Placental pericyte (primary cell): ENCODE results near the gene TBC1D5.

DNA sequence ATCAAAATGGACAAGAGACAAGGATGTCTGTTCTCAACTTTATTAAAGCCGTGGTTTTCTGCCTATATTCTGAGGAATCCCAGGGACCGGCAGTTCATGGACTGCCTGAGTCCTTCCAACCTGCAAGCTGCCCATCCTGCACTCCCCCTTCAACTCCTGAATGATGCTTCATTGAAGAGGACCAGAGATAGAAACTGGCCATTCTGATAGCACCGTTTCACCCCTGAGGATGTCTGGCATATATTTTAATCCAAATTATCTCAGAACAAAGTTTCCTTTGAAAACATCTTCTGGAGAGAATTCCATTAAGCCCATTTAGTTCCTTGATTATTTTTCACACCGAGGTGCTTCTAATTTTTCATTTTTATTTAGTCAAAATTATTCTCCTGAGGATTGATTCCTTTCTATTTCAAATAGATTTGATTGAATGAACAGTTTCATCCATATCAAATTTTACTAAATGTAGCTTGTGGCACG lies 54.0 kb downstream of the SH3BP5 start:
- CAGE, long polyA plus RNA = no peak

DNA sequence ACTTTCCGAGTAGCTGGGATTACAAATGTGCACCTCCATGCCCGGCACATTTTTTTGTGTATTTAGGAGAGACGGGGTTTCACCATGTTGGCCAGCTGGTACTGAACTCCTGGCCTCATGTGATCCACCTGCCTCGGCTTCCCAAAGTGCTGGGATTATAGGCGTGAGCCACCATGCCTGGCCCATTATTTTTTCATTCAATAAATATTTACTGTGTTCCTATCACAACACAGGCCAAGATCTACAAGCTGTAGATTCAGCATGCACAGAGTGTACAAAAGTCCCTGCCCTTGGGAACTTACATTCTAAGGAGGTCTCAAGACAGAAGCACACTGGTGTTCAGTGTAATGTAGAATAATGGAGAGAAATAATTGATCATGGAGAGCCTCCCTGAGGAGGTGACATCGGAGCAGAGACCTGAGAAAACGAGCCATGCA lies 8.1 kb upstream of the COLQ start:
- CAGE, long polyA plus RNA = no peak

DNA sequence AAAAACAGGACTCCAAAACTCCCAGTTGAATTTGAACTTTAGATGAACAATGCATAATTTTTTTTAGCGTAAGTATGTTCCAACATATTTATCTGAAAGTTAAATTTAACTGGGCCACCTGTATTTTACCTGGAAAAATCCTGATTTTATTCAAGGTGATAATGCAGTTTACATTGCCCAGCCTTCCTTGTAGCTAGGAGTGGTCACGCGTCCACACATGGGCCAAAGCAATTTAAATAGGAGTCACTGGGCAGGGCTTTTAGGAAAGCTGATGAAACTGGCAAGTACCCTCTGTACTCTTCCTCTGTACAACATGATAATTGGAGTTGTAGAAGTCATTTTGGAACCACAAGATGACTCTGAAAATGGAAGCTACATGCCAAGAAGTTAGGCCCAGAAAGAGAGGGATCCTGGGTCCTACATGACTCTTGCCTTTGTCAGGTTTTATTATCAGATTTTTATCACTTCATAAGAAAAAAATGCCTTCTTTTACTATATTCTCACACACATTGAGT lies 9.5 kb downstream of the BTD start:
- CAGE, long polyA plus RNA = no peak

- CAGE, long polyA plus RNA = no peak
Measured at GRCh38 chr3:15756266-15757158, 41.3 kb downstream of the ANKRD28 start.

- CAGE, long polyA plus RNA = no peak
Measured at GRCh38 chr3:15860288-15860967, 62.6 kb upstream of the ANKRD28 start.

GRCh38 chr3:16055389-16056818 lies 118.6 kb upstream of the GALNT15 start:
- CAGE, long polyA plus RNA = no peak

DNA sequence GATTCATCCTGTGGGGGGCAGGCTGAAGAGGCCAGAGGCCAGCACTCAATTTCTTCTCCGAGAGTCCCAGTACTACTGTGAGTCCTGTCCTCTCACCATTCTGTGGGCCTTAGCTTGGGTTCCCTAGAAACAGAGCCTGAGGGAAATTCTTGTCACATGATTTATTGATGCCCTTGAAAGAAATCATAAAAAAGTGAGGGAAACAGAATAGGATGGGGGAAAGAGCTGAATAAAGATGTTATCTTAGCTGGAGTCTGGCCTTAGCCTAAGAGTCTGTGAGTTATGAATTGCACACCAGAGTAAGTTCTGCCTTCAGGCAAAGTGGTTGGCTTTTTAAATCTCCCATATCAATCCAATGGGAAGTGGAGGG lies 106.5 kb upstream of the GALNT15 start:
- CAGE, long polyA plus RNA = no peak

DNA sequence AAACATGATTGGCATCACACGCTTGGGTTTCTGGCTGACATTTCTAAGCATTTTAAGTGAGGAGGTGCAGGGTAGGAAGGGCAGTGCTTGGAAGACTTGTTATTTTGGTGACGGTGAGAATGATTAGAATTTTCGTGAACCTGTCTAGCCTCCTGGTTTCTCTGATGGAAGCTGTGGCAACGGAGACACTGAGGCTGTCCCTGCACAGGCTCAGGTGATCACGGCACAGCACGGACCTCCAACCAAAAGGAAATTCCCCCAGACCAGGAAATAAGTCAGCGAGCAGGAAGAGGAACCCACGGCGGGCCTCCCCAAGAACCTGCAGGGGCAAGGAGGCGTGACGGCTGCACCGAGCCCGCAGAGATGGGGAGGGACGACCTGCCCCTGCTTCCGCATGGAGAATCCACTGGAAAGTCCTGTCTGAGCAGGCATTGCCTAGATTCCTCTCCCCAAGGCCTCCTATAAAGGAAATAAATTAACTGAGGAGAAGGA lies 109.6 kb downstream of the OXNAD1 start:
- CAGE, long polyA plus RNA = no peak

- CAGE, long polyA plus RNA = no peak
Measured at GRCh38 chr3:16462872-16463131, 50.7 kb downstream of the RFTN1 start.

DNA sequence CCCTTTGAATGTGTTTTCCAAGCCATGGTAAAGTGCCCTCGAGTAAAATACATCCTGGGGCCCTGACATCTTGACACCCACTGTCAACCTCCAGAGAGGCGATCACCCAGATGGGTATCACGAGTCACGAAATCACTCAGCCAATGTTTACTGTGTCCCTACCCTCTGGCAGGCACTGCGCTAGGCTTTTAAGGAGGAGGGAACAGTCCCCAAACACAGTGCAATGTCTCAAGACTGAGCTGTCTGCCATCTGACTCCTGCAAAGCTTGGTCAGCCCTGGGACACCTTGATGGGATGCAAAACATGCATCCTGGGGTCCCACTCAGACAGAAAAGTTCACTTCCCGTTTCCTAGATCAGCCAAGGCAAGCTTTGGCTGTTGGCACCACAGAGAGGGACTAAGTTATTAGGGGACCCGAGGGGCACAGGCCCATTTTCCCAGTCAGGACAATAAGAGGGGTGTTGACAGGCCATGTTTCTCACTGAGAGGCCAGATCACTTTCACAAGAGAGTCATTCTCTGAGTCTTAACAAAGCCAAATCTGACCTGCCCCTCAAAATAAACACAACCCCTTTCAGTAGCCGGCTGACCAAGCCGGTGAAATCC lies 3.7 kb downstream of the RFTN1 start:
- CAGE, long polyA plus RNA = no peak

DNA sequence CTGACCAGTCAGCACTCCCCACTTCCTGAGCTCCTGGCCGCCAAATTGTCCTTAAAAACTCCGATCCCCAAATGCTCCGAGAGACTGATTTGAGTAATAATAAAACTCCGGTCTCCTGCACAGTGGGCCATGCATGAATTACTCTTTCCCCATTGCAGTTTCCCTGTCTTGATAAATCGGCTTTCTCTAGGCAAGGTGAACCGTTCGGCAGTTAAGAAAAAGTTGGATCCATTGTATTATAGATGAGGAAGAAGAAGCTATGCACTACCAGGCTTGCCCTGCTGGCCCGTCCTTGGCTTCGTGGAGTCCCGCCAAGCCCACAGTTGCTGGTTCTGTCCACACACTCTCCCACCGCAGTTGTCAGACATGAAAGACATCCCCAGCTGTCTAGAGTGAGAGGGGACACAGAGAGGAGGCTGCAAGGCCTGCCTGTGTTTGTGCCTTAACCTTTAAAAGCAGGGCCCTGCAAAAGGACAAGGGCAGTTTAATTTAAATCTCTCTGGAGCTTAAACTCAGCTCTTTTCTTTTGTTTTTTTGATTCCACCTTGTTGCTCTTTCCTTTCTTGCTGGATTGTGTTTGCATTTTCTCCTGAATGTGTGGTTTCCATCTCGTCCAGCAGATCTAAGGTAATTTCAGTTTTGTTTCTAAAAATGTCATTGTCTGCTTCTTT lies 47.2 kb upstream of the PLCL2 start:
- CAGE, long polyA plus RNA = no peak

GRCh38 chr3:16883114-16883404 lies 1.7 kb upstream of the PLCL2 start:
- CAGE, long polyA plus RNA = no peak

- CAGE, long polyA plus RNA = no peak
Measured at GRCh38 chr3:17724701-17725426, 17.6 kb downstream of the TBC1D5 start.

GRCh38 chr3:17733074-17733429 lies 9.4 kb downstream of the TBC1D5 start:
- CAGE, long polyA plus RNA = no peak

- CAGE, long polyA plus RNA = no peak
Measured at GRCh38 chr3:17741814-17742509, 469 bp downstream of the TBC1D5 start.

DNA sequence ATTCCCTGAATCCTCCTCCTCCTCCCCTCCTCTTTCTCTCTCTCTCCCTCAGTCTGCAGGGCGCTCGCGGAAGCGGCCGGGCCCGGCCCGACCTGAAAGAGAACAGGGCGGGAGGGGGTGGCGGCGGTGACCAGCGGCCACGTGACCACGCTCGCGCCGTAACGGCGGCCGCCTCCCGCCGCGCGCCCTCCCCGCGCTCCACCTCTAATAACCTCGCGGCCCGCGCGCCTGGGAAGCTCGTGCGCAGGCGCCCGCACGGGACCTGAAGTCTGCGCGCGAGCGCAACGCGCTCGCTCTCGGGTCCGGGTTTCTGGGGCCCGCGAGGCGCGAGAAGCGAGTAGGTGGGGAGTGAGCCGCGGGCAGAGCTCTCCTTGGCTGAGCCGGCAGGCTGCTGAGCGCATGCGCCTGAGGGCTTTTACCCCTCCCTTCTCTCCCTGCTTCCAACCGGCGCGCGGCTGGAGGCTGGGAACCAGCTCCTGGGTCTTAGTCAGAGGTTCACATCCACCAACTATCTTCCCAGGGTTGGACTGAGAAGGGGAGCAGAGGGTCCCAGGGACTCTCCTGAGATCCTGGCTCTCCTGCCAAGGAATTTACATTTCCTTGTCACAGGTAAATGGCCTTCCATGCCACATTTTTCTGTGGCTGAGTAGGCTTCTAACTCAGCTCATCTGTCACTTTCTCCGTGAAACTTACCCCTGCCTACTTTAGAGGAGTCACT lies at the start of gene TBC1D5:
TSS of gene TBC1D5 (minus strand) at position 122 of the 718 bp plus-strand sequence.
- CAGE, long polyA plus RNA = no peak

- CAGE, long polyA plus RNA = no peak
Measured at GRCh38 chr3:18693559-18694074, 268.5 kb upstream of the SATB1 start.

DNA sequence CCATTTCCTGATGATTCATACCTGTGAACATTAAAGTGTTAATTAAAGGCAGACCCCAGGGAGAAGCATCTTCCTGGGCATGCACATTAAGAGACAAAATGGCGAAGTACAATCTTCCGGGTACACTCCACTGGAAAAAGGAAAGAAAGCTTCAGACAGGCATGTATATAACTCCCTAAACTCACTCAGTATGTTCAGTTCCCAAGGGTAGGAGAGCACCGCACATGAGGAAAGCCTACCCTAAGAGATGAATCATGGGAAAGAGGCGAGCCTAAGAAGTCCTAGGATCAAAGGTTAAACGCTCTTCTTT lies 17.4 kb upstream of the KCNH8 start:
- CAGE, long polyA plus RNA = no peak

GRCh38 chr3:19362179-19362713 lies 213.9 kb downstream of the KCNH8 start:
- CAGE, long polyA plus RNA = no peak

- CAGE, long polyA plus RNA = no peak
Measured at GRCh38 chr3:20041158-20042088, 1.2 kb downstream of the KAT2B start.